HCT116 (cell line): ENCODE measurements around a stretch of chr19.

- RRBS: no CpG with 5 or more reads among the region's 17 CpGs
These were observed 1.2 kb downstream of the SNRNP70 start for GRCh38 chr19:49086322-49086885.

- RRBS: no CpG with 5 or more reads among the region's 11 CpGs
These were observed 7.1 kb downstream of the HRC start for GRCh38 chr19:49147975-49148700.

DNA sequence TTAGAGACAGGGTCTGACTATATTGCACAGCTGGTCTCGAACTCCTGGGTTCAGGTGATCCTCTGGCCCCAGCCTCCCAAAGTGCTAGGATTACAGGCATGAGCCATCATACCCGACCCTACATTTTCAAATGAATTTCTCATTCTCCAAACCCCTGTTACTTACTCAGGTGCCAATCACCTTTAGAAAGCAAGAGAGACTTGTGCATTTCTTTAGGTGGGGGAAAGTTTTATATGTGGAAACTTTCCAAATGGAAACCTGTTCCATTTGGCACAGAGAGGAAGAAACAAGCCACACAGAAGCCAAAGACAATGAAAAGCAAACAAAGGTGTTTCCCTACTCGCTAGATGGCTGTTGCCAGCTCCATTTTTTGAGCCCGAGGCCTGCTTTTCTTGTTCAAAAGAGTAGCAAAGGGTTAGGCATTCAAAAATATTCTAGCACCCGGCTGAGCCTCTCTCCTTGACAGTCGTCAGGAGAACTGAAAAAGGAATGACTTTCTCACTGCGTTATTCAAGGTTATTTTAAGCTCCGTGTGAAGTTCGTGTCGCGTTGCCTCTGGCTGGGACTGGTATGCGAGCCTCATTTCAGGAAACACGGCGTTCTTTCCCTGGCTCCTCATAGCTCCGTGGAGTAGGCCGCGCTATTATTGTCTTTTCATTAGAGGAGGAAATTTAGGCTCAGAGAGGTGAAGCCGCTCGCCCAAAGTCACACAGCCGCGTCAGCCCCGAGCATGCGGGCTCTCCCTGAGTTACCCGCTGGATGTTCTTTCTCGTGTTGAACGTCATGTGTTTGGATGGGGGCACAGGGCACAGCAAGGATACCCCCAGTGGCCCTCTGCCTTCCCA lies 7.6 kb downstream of the TRPM4 start:
- RRBS: no CpG with 5 or more reads among the region's 26 CpGs

DNA sequence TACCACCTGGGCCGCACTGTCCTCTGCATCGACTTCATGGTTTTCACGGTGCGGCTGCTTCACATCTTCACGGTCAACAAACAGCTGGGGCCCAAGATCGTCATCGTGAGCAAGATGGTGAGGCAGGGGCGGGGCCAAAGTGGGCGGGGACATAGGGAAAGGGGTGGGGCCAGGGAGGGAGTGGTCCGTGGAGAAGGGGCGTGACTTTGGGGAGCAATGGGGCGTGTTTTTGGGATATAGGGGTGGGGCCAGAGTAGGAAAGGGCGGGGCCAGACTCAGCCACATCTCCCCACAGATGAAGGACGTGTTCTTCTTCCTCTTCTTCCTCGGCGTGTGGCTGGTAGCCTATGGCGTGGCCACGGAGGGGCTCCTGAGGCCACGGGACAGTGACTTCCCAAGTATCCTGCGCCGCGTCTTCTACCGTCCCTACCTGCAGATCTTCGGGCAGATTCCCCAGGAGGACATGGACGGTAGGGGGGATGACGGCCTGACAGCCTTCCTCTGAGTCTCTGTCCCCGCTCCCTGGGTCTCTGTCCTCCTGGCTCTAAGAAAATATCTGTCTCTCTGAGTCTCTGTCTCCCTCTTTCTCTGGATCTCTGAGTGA lies 42.8 kb downstream of the TRPM4 start:
- RRBS: no CpG with 5 or more reads among the region's 27 CpGs

GRCh38 chr19:49301126-49301661 lies 23.8 kb downstream of the SLC6A16 start:
- RRBS: no CpG with 5 or more reads among the region's 7 CpGs

DNA sequence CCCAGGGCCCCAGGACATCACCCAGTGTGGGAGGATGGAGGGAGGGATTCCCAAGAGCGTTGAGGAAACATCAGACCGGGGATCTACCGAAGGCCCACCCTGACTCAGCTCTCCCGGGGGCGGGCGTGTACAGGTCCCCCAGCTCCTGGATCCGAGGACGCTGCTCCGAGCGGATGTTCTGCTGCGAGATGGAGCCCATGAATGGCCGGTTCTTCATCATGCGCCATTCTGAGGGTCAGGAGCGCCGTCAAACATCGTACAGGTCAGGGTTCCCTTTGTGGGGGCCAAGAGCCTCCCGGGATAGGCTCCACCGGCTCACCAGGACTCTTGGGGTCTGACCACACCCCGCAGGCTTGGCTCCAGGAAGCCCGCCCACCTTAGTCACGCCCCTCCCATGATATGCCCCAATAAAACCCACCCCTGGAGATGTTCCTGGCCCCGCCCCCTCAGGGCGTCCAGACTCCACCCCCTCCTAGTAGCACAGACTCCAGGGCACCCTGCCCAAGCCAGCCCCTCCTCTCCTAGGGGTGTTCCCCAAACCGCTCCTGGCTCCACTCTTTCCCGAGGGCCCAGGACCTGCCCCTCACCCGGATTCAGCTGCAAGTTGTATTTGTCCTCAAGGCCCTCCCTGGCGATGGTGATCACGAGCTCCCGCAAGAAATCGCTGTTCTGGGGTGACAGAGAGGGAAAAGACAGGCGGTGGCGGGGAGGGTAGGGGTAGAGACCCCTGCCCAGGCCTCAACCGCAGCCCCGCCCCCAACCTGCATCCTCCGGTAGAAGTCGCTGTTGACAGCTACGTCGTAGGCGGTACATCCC lies 4.2 kb downstream of the PIH1D1 start:
- RRBS: 81% methylated on average over 5 of the region's 39 CpGs

DNA sequence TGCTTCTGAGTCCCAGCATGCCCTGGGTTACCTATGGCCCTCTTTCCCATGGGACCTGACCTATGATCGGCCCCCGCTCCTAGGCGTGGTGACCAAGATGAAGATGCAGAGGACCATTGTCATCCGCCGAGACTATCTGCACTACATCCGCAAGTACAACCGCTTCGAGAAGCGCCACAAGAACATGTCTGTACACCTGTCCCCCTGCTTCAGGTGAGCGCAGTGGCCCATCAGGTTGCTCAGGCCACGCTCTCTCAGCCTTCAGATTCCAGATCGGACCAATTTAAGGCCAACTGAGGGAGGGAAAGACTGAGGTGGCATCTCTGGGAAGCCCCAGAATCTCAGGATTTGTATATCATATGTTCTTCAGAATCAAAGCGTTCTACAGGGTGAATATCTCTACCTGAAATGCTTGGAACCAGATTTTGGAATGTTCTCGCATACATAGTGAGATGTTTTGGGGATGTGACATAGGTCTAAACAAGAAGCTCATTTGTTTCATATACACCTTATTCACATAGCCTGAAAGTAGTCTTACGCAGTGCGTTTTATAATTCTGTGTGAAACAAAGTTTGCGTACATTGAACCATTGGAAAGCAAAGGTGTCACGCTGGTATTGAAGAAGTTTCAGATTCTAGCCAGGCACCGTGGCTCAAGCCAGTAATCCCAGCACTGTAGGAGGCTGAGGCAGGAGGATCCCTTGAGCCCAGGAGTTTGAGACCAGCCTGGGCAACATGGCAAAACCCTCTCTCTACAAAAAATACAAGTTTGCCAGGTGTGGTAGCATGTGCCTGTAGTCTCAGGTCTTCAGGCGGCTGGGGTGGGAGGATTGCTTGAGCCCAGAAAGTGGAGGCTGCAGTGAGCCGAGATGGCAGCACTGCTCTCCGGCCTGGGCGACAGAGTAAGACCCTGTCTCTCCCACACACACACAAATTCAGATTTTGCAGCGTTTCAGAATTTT lies 1.9 kb downstream of the RPS11 start:
- RRBS: no CpG with 5 or more reads among the region's 24 CpGs

DNA sequence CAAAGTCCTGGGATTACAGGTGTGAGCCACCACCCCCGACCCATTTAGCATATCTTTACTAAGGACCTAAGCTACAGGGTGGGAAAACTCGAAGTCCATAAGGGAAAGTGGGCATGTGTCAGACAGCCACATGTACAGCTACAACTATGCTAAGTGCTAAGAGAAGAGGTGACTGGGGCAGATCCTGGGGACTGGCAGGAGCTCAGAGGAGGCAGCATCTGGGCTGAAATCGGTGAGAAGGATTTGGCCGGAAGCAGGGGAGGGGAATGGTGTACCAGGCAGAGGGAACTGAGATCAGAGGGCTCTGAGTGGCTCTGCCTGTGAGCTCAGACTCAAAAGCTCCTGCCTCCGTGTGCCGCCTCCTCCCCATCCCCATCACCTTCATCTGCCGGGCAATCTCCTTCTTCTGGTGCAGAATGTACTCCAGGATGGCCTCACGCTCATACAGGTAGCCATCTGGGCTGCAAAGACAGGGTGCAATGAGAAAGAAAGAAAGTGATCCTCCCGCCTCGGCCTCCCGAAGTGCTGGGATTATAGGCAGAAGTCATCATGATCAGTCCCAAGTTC lies 21.8 kb downstream of the NOSIP start:
- RRBS: no CpG with 5 or more reads among the region's 11 CpGs

DNA sequence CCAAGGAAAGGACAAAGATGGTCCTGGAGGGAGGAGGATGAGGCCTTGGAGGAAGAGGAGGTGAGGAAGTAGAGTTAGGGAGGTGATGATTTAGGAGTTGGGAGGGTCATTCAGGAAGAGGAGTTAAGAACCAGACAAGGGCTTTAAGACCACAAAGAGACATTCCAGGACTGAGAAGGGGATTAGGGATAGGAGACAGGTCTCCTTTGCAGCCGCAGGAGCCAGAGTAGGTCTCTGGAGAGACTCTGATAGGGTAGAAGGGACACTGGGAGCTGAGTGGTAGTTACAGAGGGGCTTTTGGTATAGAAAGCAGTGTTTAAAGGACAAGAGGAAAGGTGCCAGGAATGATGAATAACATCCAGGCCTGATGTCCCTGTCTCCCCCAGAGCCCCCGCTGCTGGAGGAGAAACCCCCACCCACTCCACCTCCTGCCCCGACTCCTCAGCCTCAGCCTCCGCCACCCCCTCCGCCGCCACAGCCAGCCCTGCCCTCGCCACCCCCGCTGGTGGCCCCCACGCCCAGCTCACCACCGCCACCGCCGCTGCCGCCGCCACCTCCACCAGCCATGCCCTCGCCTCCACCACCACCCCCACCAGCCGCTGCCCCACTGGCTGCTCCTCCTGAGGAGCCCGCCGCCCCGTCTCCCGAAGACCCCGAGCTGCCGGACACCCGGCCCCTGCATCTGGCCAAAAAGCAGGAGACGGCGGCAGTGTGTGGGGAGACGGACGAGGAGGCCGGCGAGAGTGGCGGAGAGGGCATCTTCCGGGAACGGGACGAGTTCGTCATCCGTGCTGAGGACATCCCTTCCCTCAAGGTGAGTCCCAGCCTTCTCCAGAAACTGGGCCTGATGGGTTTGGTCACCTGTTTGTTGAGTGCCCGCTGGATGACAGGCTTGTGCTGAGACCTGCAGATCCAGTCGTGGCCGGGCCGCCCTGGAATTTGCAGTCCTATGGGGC lies 10.4 kb downstream of the PRR12 start:
- RRBS: 84% methylated on average over 6 of the region's 39 CpGs

- RRBS: no CpG with 5 or more reads among the region's 17 CpGs
These were observed 23.0 kb downstream of the PRR12 start for GRCh38 chr19:49613929-49614487.

GRCh38 chr19:49631202-49632197 lies 8.4 kb downstream of the RRAS start:
- RRBS: 99% methylated on average over 3 of the region's 27 CpGs

GRCh38 chr19:49636544-49637249 lies 3.2 kb downstream of the RRAS start:
- RRBS: 98% methylated on average over 3 of the region's 31 CpGs

DNA sequence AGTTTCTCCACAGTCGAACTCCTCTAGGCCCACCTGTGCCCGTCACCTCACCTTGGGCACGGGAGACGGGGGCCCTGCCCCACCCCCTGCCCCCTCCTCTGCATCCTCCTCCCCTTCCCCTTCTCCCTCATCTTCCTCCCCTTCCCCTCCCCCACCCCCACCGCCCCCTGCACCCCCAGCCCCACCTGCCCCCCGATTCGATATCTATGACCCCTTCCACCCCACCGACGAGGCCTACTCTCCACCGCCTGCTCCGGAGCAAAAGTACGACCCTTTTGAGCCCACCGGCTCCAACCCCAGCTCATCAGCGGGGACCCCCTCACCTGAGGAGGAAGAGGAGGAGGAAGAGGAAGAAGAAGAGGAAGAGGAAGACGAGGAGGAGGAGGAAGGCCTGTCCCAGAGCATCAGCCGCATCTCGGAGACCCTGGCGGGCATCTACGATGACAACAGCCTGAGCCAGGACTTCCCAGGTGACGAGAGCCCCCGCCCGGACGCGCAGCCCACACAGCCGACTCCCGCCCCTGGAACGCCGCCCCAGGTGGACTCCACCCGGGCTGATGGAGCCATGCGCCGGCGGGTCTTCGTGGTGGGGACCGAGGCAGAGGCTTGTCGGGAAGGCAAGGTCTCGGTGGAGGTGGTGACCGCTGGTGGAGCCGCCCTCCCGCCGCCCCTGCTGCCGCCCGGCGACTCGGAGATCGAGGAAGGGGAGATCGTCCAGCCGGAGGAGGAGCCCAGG lies 9.0 kb downstream of the SCAF1 start:
- RRBS: 96% methylated on average over 9 of the region's 47 CpGs

DNA sequence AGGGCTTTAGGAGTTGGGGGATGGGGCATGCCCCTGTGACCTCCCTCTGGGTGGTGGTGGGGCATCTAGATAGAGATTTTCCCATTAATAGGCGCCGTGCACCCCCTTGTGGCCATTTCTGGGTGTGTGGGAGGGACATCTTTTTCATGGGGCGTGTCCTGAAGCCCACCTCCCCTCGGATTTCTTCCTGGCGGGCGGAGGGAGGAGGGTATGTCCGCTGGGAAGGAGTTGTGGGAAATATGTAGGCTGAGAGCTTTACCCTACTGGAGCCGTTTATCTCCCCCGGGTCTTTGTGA lies 852 bp downstream of the PRMT1 start:
- RRBS: no CpG with 5 or more reads among the region's 9 CpGs

DNA sequence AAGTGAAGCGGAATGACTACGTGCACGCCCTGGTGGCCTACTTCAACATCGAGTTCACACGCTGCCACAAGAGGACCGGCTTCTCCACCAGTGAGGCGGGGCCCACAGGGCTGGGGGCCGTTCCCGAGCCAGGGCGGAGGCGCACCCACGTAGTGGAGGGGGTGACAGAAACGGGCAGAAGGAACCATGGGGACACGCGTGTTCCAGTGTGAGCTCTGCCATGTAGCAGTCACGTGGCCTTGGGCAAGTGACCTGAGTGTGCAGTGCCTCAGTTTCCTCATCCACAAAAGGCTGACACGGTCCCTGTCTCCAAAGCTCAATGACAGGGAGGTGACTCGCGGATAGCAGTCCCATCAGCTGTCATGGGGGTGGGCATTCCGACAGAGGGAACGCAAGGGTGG lies 3.2 kb upstream of the ADM5 start:
- RRBS: no CpG with 5 or more reads among the region's 21 CpGs

DNA sequence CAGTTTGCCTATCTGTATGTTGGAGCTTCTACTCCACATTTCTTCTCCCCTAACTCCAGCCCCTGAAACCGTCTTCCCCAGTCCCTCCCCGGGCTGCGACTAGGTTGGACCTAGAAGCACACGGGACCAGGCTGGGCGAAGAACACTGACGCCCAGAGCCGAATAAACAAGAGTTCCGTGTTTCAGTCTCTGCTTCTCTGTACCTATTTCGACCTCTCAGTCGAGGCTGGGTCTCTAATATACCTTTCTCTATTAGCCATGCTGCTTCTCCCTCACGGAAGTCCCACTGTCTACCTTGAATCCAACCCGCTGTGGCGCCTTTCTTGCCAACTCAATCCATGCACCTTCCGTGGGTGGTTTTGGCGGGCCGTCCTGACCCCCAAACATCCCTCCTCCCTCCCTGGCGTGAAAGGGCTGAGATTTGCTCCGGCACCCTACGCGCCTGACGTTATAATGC lies 497 bp upstream of the CPT1C start:
- RRBS: no CpG with 5 or more reads among the region's 21 CpGs

- RRBS: no CpG with 5 or more reads among the region's 3 CpGs
These were observed 3.5 kb downstream of the FUZ start for GRCh38 chr19:49809690-49809821.

DNA sequence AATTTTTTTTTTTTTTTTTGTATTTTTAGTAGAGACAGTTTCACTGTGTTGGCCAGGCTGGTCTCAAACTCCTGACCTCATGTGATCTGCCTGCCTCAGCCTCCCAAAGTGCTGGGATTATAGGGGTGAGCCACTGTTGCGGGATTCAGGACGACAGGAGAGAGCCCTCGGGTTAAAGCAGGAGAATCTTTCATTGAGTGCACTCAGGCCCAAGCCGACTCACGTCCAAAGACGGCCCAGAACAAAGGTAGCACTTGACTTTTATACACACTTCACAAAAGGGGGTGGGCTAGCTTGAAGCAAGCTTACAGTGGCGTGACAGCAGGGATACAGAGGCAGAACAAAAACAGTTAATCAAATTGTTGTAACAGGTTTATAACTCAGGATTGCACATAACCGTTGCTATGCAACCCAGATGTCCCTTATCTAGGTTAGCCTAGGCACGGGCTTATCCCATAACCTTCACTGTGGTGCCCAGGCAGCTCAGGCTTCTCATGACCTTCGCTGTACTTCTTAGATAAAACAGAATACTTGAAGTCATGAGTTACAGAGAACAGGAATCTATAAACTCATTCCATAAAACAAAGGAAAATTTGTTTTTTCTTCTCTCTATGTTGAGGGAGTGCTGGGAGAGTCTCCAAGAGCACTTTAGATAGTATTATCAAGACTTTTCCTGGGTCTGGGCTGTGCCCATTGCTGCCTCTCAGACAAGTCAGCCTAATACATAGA lies 2.1 kb downstream of the MED25 start:
- RRBS: no CpG with 5 or more reads among the region's 10 CpGs

GRCh38 chr19:49852480-49852918 lies 14.9 kb downstream of the PNKP start:
- RRBS: no CpG with 5 or more reads among the region's 13 CpGs

DNA sequence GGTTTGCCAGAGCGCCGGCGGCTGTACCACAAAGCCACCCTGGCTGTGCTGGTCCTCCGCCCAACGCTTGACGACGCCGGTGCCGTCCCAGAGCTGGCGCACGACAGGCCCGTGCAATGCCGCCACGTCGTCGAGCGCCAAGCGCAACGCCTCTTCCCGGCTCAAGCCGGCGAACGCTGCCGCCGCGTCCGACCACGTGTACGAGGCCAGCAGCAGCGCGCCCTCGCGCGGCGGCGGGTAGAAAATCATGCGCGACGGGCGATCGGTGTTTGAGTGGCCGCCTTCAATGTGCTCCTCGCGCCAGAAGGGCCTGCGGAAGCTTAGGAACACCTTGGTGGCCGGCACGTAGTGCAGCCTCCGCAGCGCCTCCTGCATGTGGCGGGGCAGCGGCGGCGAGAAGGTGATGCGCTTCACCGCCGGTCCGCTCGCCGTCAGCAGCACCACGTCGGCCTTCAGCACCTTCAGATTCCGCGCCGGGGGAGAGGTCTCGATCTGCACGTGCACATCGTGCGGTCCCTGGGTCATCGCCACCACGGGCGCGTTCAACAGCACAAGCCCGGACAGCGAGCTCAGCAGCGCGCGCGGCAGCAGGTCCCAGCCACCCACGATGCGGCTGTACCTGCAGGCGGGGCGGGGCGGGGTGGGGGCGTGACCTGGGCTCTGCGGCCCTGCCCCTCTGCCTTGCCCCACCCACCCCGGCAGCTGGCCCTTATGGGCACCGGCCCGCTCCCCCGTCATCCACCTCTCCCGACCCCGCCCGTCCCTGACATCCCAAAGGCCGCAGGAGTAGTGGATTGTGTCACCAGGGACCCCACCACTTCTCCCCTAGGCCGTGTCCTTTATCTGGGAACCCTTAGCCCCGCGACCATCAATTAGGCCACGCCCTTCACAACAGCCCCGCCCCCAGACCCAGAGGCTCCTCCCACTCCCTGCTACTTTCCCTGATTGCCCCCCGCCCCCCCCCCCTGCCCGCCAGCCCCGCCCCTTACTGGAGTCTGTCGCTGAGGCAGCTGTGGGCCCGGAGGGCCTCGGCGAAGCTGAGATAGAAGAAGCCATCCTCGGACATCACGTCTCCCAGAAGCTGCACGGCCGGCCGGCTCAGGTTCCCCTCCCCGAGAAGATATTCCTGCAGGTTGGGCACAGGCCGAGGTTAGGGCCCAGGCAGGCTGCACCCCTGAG lies 6.3 kb downstream of the IL4I1 start:
- RRBS: 43% methylated on average over 47 of the region's 112 CpGs